Sciatic nerve (tissue), 1 donor: ENCODE data around the genes CLEC10A and CTDNEP1.

GRCh38 chr17:6758135-6758783 is 2.4 kb downstream of the XAF1 start:
- PRO-cap, result no peak

DNA sequence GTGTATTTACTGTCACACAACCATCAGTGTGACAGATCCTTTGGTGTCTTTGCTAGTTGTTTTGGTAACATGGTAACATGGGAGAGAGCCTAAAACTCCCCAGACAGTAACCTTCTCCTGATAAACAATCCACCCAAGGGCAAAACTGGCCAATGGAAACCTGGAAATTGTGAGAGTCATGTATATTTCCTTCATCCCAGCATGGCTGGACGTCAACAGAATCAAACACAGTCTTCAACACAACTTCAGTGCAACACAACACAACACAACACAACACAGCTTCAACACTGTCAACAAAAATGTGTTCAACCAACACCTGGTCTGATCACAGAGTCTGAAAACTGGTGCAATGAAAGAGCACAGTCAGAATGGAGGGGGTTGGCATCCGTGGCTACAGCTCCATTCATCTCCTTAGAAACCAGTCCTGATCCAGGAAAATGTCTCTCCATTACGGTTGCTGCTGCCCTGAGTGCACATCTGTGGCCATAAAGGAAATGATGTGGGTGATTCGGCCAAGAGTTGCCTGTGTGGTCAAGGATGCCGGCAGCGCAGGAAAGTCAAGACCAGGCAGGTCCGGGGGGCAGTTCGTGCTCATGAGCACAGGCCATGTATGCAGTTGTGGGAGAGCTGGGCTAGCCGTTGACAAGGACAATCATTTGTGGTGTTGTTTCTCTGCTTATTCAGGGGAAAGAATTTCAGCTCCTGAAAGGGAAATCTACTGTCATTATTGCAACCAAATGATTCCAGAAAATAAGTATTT is 5.8 kb downstream of the XAF1 start:
- PRO-cap, result no peak

DNA sequence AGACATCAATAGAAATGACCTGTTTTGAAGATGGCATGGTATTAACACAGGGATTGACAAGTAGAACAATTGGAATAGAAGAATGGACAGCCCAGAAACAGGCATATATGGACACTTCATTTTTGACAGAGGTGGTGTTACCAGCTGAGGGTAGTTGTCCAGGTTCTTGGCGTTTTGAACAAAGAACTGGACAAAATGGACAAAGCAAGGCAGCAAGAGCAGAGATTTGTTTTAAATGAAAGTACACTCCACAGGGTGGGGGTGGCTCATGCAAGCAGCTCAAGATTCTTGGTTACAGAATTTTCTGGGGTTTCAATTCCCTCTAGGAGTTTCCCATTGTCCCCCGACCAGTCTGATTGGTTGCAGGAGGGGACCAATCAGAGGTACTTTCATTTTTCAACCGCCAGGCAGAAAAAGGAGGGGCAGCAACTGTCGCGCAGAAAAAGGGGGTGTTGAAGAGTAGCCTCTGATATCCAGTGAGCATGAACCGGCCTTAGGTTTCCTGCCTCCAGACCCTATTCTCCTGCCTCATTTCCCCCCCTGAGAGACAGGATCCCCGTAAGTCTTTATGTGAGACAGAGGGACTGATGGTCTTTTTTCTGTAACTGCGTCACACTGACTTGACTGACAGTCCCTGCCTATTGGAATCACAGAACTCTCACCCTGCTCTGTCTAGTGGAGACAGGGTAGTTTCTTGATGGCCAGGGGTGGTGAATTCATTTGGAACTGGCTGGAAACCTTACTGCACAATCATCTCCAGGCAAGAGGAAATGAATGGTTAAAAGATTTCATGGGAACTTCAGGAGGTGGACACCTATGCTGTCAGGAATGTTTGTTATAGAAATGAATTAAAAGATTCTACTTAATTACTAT is 59.4 kb upstream of the ALOX12 start:
- PRO-cap, result bidirectional peak, plus-strand start at position 403 of the sequence, minus-strand start at position 290 of the sequence

- PRO-cap, result no peak
These were observed 5.0 kb downstream of the CLEC10A start for GRCh38 chr17:7074985-7075523.

DNA sequence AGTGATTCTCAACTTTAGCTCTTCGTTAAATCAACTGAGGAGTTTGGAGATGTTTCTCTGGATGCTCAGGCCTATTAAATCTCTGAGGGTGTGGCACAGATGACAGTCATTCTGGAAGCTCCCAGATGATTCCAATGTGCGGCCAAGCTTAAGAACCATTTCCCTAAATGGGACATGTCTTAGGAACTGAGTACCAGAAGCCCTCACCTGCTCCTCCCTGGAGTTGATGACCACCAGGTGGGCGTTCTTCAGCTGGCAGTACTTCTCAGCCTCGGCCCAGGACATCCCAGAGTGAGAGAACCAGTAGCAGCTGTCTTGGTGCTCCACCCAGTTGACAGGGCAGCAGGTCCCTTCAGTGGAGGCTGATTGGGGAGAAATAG is 4.5 kb downstream of the CLEC10A start:
- PRO-cap, result no peak

DNA sequence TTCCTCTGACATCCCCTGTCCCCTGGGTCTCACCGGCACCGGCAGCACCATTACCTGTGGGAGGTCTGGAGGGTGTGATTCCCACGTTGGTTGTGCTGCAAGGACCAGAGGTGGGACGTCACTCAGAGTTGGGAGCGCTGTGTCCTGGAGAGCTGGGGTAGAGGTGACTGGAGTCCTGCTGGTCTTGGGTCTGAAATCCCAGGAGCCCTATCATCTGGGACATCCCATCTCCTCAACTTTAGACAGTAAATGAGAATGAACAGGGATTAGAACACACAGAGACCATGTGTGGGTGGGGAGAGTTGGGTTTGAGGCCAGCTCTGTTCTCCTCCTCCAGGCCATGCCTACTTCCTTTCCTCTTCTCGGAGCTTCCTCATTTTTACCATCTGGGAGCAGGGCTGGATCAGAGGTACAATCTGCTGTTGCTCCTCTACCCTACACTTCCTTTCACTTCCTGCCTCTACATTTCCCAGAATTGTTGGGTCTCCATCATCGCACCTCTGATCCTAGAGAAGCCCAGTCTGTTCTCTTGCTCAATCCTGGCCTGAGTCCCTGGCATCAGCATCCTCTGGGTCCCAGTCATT is at the start of gene CLEC10A:
CLEC10A (minus strand) TSS at position 254 of the 584 bp plus-strand sequence.
- PRO-cap, result no peak

- PRO-cap, result unidirectional peak, minus-strand start at chr17:7121433
These were observed 6.7 kb upstream of the ASGR2 start for GRCh38 chr17:7121280-7121808.

GRCh38 chr17:7207937-7208619 is 9.3 kb downstream of the DLG4 start:
- PRO-cap, result no peak

DNA sequence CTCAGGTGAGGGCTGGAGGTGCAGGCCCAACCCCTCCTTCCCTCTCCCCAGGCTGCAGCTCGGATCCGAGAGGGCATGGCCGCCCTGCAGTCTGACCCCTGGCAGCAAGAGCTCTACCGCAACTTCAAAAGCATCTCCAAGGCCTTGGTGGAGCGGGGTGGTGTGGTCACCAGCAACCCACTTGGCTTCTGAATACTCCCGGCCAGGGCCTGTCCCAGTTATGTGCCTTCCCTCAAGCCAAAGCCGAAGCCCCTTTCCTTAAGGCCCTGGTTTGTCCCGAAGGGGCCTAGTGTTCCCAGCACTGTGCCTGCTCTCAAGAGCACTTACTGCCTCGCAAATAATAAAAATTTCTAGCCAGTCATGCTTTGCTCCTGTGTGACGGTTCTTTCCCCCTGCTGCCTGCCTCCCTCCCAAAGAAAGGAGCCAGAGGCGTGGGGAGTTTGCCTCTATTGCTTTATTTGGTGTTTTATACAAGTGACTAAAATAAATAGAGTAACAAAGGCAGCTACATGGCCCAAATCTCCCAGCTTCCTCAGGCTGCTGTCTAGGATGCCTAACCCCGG is 5.2 kb downstream of the ACADVL start:
- PRO-cap, result no peak

DNA sequence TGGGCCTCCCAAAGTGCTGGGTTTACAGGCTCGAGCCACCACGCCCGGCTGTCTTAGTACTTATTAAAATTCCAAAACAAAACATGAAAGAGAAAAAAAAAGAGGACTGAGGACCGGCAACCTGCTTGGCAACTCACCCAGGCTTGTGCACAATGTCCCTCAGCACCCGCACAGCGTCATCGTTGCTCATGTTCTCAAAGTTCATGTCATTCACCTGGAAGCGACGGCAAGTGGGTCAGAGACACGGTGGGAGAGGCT is 5.6 kb downstream of the DVL2 start:
- PRO-cap, result no peak

- PRO-cap, result bidirectional peak, plus-strand start at chr17:7243132, minus-strand start at chr17:7243018
These were observed 824 bp upstream of the GABARAP start for GRCh38 chr17:7242914-7243632.

GRCh38 chr17:7248698-7249205 is 2.8 kb downstream of the CTDNEP1 start:
- PRO-cap, result no peak

- PRO-cap, result bidirectional peak, plus-strand start at chr17:7251741, minus-strand start at chr17:7251705
These were observed at the start of gene CTDNEP1 for GRCh38 chr17:7250900-7251853. Gene CTDNEP1, minus strand, starts transcription at chr17:7251734.

- PRO-cap, result no peak
These were observed 4.9 kb downstream of the CLDN7 start for GRCh38 chr17:7257225-7257887.

DNA sequence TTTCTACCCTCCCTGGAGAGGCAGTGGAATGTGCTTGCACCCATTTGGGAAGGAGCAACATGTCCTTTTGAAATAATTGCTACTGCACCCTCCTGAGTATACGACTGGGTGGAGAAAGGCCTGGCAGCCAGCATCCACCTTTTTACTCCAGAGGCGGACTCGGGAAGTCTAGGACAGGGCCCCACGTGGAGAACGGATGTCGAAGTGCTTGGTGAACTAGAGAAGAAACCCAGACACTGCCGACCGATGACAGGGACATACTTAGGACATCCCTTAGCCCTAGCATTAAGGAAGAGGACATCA is 3.8 kb downstream of the YBX2 start:
- PRO-cap, result no peak

- PRO-cap, result no peak
These were observed 3.5 kb downstream of the GPS2 start for GRCh38 chr17:7311339-7312319.

- PRO-cap, result bidirectional peak, plus-strand start at chr17:7330436, minus-strand start at chr17:7330101
These were observed 1.1 kb upstream of the NEURL4 start for GRCh38 chr17:7330060-7330819.

DNA sequence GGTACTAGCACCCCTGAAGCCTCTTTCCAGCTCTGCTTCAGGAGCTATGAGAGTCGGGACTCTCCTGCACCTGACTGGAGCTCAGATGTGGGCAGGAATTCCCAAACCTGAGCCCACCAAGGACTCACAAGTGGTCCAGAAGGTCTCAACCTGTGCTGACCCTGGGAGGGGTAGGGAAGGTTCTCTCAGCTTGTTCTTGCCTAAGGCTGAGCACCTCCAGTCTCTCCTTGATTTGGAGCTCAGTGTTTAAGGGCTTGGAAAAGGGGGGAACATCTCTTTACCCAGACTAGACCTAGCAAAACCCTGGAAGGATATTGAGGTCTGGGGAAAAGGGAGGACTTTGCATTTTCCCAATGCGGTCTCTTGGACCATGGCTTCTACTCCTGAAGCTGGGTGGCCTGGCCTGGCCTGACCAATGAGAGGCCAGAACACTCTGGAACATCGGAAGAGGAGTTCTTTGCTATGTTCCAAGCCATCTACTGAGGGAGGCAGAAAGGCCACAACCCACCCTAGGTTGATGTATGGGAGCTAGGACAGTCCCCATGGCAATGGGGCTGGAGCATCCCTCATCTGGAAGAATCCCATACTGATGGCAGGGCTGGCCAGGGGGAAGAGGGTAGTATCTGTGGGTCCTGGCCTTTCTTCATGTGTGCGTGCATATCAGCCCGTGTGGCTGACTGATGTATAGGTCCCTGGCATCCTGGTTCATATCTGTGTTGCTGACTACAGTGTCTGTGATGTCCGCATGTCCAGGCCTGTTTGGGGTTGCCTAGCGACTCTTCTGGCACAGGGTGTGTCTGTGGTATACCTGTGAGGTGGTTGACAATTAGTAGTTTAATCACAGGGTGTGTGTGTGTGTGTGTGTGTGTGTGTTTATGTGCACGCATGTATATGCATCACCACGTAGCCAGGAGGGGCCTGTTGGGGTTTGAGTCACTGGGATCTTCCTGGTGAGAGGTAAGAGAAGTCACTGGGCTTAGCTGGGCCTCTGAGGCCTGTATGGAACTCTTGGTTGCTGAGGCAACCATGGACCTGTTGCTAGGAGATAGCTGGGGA is 944 bp upstream of the TMEM95 start:
- PRO-cap, result no peak

DNA sequence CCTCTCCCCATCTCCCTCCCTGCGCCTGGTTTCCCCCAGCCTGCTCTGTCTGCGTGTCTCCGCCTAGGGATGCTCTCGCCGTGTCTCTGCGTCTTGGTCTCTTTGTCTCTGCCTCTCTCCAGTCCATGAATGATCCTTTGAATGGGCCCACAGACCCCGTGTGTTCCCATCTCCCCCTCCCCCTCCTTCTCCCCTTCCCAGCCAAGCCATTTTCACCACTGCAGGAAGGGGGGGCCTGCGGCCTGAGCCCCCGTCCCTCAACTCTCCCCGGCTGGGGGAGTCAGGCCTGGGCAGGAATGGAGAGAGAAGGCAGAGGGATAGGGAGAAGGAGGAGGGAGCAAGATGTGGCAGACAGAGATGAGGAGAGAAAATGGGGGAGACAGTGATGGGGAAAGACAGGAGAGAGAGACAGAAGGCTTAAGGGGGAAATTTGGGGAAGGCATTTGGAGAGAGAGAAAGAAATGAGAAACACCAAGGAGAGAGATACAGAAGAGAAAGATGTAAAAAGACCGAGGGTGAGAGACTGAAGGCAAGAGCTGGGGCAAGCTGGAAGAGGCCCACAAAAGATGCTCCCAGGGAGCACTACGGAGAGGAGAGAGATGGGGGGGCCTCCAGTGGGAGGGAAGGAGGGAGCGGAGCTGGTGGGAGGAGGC is 1.9 kb upstream of the NLGN2 start:
- PRO-cap, result no peak

DNA sequence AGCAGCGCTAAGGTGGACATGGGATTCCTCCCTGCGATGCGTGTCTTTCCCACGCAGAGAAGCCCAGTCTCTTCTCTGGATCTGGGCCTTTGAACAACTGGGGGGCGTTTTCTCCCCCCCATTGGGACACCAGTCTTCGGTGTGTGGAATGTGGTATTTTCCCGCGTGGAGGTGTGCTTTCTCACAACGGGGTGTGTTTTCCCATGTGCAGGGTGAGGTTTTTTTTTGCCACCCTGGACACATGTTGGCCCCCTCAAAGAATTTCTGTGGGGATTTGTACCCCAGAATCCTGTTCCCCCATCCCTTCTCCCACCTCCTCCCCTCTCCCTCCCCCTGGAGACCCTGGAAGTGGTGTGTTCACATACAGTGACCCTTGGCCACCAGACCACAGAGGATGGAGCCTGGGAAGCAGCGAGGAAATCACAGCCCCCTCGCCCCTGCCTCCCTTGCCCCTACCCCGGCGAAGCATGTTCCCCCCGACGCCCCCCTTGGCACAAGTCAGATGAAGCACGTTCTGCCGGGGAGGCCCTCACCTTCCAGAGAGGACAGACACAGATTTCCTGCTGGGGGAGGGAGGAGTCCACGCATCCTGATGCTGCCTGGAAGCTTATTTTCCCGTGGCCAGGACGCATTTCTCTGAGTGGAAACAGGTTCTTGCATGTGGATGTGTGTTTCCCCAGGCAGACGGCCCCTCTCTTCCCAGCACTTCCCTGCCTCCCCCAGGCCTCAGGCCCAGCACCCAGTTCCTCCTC is 2.0 kb upstream of the SPEM1 start:
- PRO-cap, result no peak